Lung (tissue), 4 donors: ENCODE measurements around a stretch of chr3.

DNA sequence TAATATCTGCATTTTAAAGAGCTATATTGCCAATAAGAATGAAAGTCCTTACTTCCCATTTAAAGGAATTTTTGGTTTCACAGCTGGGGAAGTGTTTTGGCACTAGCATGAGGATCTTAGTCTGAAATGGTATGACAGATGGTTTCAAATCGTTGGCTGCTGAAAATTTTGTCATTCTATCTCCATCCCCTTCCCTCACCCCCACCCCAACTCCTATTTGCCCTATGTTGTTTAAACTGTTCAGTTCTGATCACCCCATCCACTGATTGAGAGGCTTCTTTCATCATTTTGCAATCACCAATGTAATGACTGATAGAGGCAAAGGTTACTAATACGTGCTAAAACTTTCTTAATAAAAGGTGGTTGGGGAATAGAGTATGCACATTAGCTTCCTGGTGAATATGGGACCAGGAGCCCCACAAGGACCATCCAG is 105.7 kb downstream of the SEC22A start:
- PRO-cap = no peak
- RAMPAGE, long total RNA = no peak
- RRBS = no CpG with 5 or more reads among the region's 2 CpGs

DNA sequence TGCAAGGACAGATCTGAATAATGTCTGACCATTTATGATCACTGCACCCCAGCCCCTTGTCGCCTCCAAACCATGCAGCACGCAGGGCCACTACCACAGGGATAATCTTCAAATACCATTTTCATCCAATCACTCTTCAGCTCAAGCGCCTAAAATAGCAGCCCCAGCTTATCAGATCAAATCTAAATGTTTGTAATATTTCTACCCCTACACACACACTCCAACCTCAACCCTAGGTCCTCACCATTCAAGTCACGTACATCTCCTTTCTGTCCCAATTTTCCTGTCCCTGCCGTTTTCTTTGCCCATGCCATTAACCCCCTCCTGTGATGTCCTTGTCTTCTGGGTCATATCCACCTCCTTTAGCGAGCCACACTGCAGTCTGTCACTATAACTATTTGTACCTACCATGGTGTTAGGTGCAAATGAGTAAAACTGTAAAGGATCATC is 50.4 kb downstream of the ADCY5 start:
- PRO-cap = no peak
- RAMPAGE, long total RNA = no peak
- RRBS = no CpG with 5 or more reads among the region's 6 CpGs

DNA sequence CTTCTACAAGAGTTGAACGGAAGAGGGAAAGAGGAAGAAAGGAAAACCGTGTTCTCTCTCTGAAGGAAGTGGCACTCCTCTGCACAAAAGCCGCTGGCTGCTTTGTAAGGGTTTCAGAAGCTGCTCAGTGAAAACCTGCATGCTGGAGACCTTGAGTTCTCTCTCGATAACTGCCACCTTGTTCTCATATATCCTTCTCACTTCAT is 61.7 kb downstream of the HACD2 start:
- PRO-cap = no peak
- RAMPAGE, long total RNA = no peak
- RRBS = no CpG with 5 or more reads among the region's 4 CpGs

DNA sequence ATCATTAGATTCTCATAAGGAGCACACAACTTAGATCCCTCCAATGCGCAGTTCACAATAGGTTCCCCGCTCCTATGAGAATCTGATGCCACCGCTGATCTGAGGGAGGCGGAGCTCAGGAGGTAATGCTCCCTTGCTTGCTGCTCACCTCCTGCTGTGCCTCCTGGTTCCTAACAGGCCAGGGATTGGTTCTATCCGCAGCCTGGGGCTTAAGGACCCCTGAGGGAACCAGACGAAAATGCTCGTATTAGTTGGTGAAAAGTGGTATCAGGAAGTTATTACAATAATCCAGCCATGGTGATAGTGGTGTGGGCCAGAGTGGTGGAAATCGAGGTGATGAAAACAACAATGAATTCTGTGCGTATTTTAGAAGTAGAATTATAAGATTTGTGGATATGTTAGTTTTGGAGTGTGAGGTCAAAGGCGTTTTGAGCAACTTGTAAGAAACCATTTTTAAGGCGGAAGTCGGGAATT is 1.4 kb upstream of the HACD2 start:
- PRO-cap = no peak
- RAMPAGE, long total RNA = no peak
- RRBS = no CpG with 5 or more reads among the region's 12 CpGs

GRCh38 chr3:123667640-123668104 is 82.8 kb upstream of the HACD2 start:
- PRO-cap = no peak
- RAMPAGE, long total RNA = no peak
- RRBS = no CpG with 5 or more reads among the region's 4 CpGs

DNA sequence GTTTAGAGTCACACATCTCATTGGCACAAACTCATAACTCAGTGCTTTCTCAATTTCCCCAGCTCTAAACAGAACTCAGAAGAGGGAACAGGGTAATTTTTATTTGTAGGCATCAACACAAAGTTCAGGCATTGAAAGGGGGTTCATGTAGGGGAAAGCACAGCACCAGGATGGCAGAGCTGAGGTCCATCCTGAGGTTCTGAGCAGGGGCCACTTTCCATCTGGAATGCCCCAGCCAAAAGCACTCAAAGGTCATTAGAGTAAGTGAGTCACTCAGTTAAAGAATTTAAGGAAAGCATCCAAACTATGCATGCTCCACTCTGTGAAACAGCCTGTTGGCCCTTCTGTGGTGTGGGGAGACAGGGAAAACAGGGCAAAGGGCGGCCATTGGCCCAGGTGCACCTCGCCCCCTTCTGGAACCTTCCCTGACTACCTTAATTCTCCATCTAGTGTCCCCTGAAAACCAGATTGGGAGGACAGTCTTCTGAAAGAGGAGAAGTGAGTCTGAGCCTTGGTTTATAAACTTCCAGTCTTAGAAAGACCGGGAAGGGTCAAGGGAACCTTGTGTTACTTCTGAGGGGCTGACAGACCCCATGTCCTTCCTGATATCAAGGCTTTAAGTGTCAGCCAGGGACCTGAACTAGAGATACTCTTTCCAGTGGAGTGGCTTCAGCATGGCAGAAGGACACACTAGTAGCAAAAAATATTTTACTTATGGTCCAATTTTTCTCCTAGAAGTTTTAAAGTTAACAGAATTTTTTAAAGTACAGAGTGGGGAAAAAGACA is 133.3 kb downstream of the MYLK start:
- PRO-cap = no peak
- RAMPAGE, long total RNA = no peak
- RRBS = no CpG with 5 or more reads among the region's 3 CpGs

- PRO-cap = no peak
- RAMPAGE, long total RNA = no peak
- RRBS = no CpG with 5 or more reads among the region's 6 CpGs
These were observed 104.7 kb downstream of the MYLK start for GRCh38 chr3:123779335-123779899.

- PRO-cap = no peak
- RAMPAGE, long total RNA = no peak
- RRBS = no CpG with 5 or more reads among the region's 2 CpGs
These were observed 5.1 kb downstream of the CCDC14 start for GRCh38 chr3:123955840-123956400.

- PRO-cap = no peak
- RAMPAGE, long total RNA = no peak
- RRBS = no CpG with 5 or more reads among the region's 13 CpGs
These were observed 1.1 kb upstream of the KALRN start for GRCh38 chr3:124032030-124032606.

DNA sequence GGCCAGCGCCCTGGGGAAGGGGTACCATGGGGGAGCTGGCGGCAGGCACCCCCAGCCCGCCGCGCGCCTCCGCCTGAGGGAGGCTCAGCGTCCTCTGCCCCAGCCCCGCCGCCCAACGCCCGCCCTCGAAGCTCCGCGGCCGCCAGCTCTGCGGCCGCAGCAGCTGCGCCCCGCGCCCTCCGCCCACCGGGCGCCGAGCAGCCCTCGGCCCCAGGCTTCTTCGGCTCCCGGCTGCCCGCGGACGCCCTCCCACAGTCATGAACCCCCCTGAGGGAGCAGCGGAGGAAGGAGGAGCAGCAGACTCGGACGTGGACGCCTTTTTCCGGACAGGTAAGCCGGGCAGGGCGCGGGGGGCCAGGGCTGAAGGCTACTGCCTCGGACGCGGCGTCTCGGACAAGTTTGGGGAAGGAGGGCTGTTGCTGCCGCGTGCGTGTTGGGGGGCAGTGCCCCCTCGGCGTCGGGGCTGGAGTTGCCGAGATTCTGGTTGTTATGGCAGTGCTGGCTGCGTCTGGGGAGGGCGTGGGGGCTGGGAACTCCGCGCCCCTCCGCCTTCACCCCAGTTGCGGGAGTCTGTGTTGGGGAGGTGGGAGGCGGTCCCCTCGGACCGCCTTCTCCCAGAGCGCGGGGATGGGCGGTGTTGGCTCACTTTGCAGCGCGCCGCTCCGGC is 448 bp downstream of the KALRN start:
- PRO-cap = no peak
- RAMPAGE, long total RNA = no peak
- RRBS = 1% methylated on average over 13 of the region's 67 CpGs

GRCh38 chr3:124512795-124513557 is 217.3 kb upstream of the UMPS start:
- PRO-cap = no peak
- RAMPAGE, long total RNA = no peak
- RRBS = no CpG with 5 or more reads among the region's 8 CpGs

GRCh38 chr3:124748067-124749362 is 18.3 kb downstream of the UMPS start:
- PRO-cap = no peak
- RAMPAGE, long total RNA = no peak
- RRBS = no CpG with 5 or more reads among the region's 13 CpGs

DNA sequence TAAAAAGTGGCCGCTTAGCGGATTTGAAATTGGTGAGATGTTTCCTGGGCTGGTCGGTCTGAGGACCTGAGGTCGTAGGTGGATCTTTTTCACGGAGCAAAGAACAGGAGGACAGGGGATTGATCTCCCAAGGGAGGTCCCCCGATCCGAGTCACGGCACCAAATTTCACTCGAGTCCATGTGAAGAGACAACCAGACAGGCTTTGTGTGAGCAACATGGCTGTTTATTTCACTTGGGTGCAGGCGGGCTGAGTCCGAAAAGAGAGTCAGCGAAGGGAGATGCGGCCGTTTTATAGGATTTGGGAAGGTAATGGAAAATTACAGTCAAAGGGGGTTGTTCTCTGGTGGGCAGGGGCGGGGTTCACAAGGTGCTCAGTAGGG is 27.3 kb downstream of the UMPS start:
- PRO-cap = no peak
- RAMPAGE, long total RNA = no peak
- RRBS = no CpG with 5 or more reads among the region's 15 CpGs

DNA sequence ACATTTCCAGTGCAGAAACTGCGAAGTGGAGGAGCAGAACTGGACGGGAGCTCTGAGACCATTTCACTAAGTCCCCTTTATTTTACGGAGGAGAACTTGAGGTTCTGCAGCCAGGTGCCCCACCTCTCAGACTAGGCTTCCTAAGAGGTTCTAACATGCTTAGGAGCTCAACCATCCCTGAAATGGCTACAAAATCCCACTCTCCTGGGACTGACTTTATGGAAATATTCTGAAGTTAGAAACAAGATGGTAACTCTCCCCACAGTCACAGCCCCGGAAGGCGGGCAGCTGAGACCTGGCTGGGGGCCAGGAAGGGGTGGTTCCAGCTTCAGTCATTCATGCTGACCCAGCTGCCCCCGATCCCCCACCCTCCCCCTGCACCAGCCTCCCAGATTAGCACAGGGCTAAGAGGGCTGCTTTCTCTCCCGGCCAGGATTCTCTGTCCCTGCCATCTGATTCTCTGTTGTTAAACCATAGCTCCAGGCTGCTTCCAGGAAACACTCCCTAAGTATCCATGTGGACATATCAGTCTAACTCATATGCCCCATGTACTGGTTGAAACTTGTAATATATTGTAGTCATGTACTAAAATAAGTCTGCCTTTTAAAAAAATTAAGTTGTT is 40.4 kb downstream of the UMPS start:
- PRO-cap = no peak
- RAMPAGE, long total RNA = no peak
- RRBS = no CpG with 5 or more reads among the region's 7 CpGs

DNA sequence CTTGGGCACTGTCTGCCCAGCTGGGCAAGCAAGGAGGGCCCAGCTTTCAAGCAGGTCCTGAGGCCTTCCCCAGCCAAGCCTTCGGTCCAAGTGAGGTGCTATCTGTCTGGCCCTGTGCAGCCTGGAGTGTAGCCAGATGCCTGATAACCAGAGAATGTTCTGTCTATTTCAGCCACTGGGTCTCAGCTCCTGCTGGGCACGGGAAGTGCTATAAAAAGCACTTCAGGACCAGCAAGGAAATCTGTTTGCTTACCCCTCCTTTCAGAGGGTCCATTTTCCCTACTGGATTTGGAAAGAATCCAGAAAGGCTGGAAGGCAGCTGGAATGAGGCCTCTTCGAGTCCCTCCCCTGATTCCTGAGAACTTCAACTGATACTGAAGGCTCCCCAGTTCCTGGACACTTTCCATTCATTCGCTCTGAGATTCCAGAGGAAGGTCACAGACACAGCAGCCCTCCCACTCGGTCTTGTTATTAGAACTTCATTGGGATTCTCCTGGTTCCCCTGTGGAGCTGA is 70.3 kb downstream of the UMPS start:
- PRO-cap = no peak
- RAMPAGE, long total RNA = no peak
- RRBS = no CpG with 5 or more reads among the region's 5 CpGs

DNA sequence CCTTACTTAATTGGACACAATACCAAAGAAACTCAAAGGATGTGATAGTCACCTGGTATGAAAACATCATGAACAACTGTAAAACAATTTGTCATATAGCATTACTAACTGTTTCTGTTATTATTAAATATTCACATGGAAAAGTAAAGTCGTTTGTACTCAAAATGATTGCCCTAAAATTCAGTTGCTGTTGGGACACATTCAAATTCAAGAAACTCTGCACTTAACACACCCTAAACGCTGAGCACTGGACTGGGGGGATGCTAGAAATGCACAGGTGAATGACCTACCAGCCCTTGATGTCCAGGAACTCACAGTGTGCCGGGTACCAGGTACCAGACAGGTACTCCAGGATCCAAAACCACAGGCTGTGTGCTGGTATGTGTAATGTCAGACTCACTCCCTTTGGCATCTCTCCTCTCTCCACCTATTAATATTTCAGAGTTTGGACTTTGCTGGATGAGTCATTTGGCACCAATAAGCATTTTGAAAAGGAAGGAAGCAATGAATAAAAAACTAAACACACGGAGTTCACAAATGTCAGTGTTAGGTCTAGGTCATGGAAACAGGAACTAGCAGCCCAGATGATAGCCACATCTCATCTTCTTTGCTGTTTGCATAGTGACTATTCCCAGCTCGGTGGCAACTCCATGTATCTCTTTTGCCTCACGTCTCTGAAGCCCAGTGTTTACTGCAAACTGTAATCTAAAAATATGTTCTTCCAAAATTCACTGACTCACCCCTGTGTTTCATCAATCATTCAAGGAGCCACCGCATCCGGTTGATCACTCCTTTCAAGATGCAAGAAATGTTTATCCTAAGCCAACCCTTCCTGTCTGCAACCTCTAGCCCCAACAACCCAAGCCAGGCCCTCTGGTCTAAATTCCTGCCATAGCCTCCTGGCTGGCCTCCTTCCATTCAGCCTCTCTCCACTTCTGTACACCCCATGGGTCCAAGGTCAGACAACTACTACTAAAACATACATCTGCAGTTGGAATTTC is 8.6 kb downstream of the ITGB5 start:
- PRO-cap = no peak
- RAMPAGE, long total RNA = no peak
- RRBS = no CpG with 5 or more reads among the region's 8 CpGs

- PRO-cap = no peak
- RAMPAGE, long total RNA = no peak
- RRBS = no CpG with 5 or more reads among the region's 2 CpGs
These were observed 22.5 kb downstream of the MUC13 start for GRCh38 chr3:124912118-124912434.

- PRO-cap = no peak
- RAMPAGE, long total RNA = no peak
- RRBS = no CpG with 5 or more reads among the region's 16 CpGs
These were observed 42.5 kb downstream of the HEG1 start for GRCh38 chr3:125012832-125014085.

GRCh38 chr3:125024785-125025155 is 31.0 kb downstream of the HEG1 start:
- PRO-cap = no peak
- RAMPAGE, long total RNA = no peak
- RRBS = no CpG with 5 or more reads among the region's 6 CpGs

GRCh38 chr3:125042545-125043502 is 13.0 kb downstream of the HEG1 start:
- PRO-cap = no peak
- RAMPAGE, long total RNA = no peak
- RRBS = no CpG with 5 or more reads among the region's 19 CpGs